Sternocleidomastoid (tissue), 1 donor: ENCODE measurements around the genes AADACL3, HNRNPCL4, PRAMEF9 and LRRC38.

GRCh38 chr1:12337790-12338437, 108.1 kb downstream of the VPS13D start:
- PRO-cap: no peak

DNA sequence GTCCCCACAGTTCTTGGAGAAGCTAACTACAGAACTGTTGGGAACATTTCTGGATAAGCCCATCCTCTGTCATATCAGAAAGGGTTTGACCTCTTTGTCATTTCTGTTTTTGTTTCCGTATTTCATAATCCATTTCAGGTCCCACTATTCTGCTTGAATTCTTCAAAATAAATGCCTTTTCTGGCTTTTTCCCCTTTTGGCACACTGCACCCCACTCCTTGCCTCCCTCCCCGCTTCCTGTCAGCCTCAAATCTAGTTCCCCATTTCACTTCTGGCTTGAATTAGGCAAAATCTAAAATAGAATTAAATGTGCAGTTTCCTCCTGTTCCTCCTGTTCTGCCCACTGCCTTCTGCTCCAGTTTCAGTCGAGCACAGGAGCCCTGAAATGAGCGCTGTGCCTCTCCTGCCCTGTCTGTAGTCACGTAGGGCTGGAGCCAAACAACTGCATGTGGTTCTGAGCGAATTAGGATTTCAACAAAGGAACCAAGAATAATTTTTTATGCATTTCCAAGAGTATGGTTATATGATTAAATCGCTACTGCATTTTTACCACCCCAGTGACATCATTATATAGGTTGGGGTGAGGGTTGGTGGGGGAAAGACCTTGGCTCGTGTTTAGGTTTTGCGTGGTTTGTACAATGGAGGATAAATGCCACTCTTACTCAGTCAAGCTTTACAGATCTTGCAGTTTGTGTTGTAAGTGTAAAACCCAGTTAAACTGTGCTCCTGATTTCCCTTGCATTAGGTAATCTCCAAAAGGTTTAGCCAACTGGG, 114.9 kb downstream of the VPS13D start:
- PRO-cap: no peak

- PRO-cap: no peak
These were observed 151.6 kb downstream of the VPS13D start for GRCh38 chr1:12381362-12381913.

GRCh38 chr1:12512155-12512500, 105.9 kb downstream of the DHRS3 start:
- PRO-cap: no peak

- PRO-cap: no peak
These were observed 99.0 kb downstream of the DHRS3 start for GRCh38 chr1:12518886-12519562.

DNA sequence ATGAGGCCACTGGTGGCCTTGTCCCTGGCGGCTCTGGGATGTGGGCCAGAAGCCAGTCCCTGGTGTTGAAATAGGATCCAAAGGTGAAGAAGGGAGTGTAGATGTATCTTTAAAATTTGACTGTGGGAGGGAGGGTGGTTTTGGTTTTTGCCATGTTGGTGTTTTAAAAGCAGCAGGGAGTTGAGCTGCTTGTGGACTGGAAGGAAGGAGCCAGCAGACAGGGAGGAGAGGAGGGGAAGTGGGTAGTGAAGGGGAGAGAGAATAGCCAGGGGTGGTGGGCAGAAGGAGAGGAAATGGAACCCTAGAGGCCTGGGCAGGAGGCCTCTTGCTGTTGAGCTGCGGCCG, 92.5 kb downstream of the DHRS3 start:
- PRO-cap: no peak

DNA sequence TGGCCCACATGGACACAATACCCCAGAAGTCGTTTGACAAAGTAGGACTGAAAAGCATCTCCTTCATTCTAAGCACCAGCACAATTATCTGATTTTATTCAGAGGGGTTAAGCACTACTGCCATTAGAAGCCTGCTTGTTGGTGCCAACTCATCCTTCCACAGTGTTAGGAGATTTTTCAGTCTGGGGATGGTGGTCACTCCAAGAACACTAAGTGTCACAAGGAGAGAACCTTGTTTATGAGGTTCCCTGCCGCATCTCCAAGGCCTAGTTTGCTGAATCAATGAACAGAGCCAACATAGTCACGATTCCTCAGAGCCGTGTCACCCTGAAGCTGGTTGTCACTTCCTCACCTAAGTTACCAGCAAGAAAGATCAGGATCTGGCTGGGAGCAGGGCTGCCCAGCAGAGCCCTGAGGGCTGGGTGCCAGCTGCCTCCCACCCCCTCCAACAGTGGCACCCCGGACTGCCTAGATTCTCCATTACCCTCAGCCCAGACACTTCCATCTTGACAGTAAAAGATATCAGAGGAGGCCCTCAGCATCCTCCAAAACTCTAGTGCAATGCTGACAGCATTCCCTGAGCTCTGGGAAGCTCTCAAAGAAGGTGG, 8.9 kb downstream of the DHRS3 start:
- PRO-cap: no peak

GRCh38 chr1:12618956-12619803, 1.2 kb upstream of the DHRS3 start:
- PRO-cap: bidirectional peak, plus-strand start at chr1:12619228, minus-strand start at chr1:12619046

- PRO-cap: no peak
These were observed at the start of gene AADACL3 for GRCh38 chr1:12715849-12716511. Gene AADACL3 (plus strand): TSS chr1:12716110.

DNA sequence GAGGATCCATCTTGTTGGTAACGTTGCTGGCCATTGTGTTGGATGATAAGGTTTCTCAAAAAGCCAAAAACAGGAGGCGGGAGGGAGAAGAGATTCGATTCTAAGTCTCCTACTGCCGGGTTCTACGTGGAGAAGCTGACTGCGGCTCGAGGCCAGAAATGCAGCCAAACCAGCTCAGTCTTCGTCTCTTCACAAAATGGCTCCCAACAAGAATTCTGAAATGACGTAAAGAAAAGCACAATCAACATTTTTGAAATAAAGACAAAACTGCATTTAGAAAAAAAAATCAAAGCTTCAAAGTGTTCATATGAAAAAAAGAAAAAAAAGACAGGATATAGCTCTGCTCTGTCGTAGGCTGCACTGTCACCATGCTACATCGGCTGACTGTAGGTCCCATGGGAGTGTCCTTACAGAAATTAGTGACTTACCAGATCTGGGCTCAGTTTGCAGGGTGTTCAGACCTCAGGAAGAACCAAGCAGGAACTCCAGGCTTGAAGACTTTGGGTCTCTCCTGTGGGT, at the start of gene HNRNPCL4:
TSS of gene HNRNPCL4 (minus strand) at position 198 of the 519 bp plus-strand sequence.
- PRO-cap: no peak

DNA sequence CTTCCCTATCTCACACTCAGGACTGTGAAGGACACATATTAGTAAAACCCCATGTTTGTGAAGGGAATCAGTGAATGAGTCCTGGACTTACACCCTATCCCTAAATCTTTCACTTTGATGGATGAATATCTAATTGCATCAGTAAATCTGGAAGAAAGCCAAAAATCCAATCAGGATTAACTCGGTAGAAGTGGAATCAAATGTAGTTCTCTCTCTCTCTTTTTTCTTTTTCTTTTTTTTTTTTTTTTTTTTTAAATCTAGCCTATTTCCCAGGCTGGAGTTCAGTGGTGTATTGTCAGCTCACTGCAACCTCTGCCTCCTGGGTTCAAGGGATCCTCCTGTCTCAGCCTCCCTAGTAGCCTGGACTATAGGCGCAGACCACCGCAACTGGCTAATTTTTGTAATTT, at the start of gene PRAMEF9:
TSS of gene PRAMEF9 (plus strand) at position 202 of the 407 bp plus-strand sequence.
- PRO-cap: no peak

DNA sequence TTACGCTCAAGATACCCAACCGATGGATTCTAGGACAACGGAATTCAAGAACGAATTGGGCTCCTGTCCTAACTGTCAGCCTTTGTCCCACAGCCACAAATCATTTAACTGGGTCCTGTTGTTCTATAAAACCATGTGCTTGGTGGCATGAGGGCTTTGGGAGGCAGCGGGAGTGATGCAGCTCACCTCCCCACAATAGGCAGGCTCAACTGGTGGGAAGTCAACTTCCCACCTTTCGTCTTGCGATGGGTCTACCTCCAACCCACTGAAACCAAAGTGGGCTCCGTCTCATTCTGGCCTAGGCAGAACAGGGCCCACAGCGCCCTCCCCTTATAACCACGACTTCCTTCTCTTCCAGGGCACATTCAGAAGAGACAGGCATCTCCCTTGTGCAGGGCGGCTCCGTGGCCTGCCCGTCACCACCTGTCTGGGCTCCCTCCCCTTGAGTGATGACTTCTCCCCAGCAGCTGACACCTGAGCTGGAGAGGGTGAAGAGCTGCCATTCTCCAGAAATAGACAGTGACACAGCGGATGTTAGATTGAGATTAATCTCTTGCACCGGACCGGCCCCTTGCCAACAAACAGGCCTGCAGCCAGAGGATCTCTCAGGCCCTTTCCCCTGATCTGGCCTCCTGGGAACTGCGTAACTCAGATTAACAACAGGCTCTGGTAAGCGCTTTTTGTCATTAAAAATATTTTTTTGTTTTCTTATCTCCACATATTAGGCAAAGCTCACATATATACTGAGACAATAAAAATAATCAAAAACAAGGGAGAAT, 26.4 kb downstream of the LRRC38 start:
- PRO-cap: no peak

- PRO-cap: no peak
These were observed 1.4 kb downstream of the LRRC38 start for GRCh38 chr1:13512415-13512764.

- PRO-cap: no peak
These were observed at the start of gene LRRC38 for GRCh38 chr1:13513558-13514280. Gene LRRC38 (minus strand): TSS chr1:13514003.

DNA sequence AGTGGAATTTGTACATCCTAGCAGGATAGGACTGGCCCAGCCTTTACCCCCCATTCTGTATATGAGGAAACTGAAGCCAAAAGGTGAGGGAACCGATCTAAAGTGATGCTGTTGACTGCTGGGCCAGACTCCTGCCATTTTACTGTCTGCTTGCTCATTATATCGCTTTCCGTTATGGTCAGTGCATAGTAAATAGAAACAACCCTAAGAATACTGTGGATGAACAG, 31.9 kb downstream of the PRDM2 start:
- PRO-cap: no peak

DNA sequence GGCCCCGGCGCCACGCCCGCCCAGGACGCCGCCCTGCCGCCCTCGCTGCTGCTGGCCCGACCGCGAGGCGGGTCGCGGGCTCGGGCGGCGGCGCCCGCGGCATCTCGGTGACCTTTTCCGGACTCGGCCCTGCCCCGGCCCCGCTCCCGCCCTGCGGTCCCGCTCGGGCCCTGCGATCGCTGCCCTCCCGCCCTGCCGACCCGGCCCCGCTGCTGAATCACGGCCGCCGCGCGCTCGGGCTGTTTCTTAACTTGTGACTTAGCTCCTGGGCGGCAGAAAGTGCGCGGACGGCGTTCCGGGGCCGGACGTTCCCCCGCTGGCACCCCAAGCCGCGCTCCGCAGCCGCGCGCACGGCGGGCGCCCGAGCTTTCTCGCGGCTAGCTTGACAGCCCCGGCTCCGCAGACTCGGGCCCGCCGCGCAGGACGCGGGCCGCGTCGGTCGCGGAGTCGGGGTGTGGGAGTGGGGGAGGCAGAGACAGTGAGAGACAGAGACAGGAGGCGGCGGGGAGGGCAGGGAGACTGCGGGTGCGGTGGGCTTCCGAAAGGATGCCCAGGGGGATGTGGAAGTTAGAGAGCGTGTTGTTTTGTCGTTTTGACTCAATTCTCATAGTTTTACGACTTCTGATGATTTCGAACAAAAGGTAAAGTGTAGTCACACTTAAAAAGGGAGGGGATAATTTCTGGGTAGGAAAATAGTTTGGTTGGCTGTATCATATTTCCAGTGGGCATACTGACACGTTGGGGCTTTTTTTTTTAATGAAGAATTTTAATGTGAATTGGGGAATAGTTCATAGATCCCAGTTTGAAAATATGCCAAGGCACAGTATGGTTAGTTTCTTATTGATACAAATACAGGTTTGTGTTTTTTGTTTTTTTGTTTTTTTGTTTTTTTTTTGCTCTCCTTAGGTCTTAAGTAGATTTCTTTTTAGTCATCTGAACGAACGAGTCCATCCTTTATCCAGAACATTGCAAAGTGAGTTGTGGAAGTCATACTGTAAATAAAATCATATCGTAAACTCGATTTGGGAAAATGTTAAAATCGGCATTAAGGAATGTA, 49.9 kb downstream of the PRDM2 start:
- PRO-cap: bidirectional peak, plus-strand start at position 275 of the sequence, minus-strand start at position 373 of the sequence

DNA sequence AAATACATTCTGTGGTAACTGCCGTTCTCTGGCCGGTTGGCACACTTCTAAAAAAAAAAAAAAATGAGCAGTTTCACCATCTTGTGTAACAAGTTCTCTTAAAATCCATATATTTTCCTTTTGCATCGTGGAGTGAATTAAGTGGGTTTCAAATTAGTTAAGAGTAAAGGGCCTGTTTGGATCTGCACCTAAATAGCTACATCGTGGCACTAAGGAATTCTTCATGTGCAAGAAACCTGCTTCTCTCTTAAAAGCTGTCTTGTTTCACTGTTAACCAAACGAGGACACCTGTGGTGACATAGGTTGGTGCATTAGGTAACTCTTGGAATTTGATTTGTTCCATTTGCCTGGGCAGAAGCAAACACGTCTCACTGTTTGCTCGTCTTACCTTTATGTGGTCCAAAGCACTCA, 60.8 kb downstream of the PRDM2 start:
- PRO-cap: no peak

- PRO-cap: no peak
These were observed 82.4 kb downstream of the PRDM2 start for GRCh38 chr1:13782110-13783009.

DNA sequence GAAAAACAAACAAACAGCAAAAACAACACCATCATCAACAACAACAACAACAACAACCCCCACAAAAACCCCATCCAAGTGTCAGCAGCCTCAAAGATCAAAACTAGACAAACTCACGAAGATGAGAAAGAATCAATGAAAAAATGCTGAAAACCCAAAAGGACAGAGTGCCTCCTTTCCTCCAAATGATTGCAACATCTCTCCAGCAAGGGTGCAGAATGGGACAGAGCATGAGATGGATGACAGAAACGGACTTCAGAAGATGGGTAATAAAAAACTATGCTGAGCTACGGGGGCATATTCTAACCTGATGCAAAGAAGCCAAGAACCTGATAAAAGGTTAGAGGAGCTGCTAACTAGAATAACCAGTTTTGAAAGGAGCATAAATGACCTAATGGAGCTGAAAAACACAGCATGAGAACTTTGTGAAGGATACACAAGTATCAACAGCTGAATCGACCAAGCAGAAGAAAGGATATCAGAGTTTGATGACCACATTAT, 297.2 kb downstream of the PRDM2 start:
- PRO-cap: no peak

GRCh38 chr1:14023173-14023920, 323.4 kb downstream of the PRDM2 start:
- PRO-cap: no peak